Hair follicular keratinocyte (primary cell): Measurements from ENCODE around the gene CYP2C8.

GRCh38 chr10:94475662-94476096 lies 69.9 kb upstream of the HELLS start:
- RAMPAGE, long total RNA = no peak

DNA sequence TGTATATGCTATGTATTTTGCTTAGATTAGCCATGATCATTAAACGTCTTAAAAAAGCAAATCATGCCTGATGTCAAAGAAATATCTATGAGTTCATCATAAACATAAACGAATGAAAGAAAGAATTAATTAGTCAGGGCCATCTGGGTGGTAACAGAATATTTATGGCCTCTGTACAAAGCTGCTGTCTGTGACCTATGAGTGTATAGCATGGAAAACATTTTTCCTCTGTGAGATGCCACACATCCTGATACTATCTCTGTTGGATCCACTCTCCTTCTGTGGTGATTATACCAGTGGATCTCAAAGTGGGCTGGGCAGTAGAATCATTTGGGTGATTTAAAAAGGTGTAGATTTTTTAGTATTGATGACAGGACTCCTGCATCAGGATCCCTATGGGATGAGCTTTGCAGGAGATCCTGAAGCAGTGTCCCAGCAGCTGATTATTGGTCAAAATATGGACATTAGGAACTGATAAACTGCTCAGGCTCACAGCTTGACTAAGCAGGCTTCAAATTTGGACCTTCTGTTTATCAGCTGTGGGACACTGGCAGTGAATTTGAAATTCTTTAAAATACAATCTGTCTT lies 3.5 kb downstream of the CYP2C18 start:
- RAMPAGE, long total RNA = no peak

GRCh38 chr10:94747649-94748365 lies 14.7 kb upstream of the CYP2C19 start:
- RAMPAGE, long total RNA = no peak

- RAMPAGE, long total RNA = no peak
These were observed at the start of gene CYP2C8 for GRCh38 chr10:95068760-95069785. Gene CYP2C8 (minus strand): TSS chr10:95069497.

DNA sequence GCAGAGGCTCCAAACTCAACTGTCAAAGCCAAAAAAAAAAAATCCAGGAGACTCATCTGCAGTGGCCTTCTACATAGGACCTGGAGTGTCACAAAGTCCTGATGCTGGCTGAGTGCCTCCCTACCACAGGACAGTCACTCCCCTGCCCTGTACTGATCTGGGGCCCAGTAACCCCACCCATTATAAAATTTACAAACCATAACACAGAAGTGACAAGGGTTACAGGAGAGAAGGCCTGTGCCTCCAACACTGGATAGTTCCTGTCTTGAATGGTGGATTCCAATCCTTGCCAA lies 14.6 kb downstream of the PDLIM1 start:
- RAMPAGE, long total RNA = no peak

DNA sequence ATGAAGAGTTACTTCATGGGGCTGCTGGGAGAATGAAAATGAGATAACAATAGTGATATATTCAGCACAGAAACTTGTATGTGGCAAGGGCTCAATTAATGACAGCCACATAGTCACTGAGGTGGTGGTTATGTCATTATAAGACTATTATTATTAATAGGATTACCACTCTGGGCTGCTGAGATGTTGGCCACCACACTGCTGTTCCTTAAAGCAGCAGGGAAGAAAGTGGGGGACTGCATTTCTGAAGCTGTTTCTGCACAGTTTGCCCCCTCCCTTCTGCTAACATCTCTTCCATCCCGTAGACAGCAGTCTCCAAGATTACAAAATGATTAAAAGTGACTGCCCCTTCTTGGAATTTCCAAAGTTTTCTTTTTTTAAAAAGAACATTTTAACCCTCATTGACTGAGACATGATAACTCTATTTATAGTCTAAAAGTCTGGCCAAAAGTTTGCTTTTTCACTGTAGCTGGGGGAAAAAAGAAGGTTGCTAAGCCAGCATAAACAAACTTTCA lies 100.5 kb upstream of the PDLIM1 start:
- RAMPAGE, long total RNA = no peak

DNA sequence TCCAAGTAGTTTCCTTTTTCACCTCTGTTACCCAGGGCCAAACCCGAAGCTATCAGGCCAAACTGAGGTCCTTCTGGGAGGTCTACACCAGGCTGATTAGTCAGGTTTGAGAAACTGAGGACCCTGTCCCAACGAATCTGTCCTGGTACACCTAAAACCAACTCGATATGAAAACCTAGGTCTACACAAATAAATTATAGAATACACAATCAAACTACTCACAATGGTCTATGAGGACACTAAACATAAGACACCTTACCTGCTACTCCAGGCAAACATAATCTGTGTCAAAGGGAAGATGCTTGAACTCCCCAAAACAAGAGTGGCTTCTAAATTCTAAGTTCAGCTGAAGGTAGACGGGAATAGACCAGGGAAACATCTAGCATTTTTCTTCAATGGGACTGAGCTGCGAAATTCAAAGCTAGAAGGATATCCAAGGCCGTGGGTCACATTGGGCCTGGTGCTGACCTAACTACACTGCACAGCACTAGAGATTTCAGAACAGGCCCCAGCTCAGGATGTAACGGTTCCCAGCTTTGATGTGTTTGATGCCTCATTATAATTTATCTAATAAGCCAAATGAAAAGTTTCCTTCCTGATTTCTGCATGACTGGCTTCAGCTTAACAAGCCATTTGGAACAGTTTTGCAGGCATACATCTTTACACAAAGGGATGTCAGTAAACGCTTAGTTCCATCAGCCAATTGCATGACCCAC lies 121.8 kb upstream of the PDLIM1 start:
- RAMPAGE, long total RNA = no peak

- RAMPAGE, long total RNA = no peak
These were observed 122.9 kb upstream of the PDLIM1 start for GRCh38 chr10:95413604-95414270.

DNA sequence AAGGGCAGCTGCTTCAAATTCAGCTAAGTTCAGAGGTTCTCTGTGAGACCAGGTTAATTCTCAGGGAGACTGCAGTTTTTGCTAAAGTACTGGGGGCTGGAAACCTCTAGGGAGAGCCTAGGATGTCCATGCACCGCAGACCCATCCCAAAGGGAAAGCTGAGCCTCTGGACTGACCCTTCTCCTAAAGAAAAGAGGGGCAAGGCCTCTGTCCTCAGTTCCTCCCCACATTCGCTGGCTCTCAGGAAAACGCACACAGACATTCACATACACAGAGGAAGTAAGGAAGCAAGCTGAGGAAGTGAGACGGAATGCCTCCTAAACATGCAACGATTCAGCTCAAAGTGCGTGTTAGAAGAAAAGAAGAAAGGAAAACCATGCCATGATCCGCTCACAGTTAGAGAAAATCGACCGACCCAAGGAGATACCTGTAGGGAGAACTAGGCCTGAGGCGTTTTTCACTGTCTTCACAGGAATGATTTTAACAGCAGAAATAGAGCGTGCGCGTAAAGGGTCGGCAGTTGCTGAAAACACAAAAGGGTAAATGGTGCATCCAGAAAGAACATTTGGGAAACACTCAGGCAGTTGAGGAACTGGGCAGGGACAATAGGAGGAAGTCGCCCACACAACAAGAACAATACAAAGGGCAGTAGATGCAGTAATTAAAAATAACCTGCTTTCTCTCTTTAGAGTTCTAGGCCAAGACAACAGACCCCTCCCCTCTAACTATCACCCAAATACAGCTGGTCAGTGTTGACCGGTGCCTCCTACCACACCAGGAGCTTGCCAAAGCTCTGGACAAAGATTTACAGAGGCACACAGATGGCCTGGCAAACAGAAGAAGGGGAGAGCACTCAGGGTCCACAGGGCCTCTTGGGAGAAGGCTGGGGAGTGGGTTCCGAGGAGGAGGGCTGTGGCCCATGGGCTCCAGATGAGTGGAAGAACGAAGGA lies 126.7 kb downstream of the SORBS1 start:
- RAMPAGE, long total RNA = no peak

GRCh38 chr10:95457230-95457943 lies 103.8 kb downstream of the SORBS1 start:
- RAMPAGE, long total RNA = no peak

GRCh38 chr10:95481165-95481750 lies 79.9 kb downstream of the SORBS1 start:
- RAMPAGE, long total RNA = no peak

DNA sequence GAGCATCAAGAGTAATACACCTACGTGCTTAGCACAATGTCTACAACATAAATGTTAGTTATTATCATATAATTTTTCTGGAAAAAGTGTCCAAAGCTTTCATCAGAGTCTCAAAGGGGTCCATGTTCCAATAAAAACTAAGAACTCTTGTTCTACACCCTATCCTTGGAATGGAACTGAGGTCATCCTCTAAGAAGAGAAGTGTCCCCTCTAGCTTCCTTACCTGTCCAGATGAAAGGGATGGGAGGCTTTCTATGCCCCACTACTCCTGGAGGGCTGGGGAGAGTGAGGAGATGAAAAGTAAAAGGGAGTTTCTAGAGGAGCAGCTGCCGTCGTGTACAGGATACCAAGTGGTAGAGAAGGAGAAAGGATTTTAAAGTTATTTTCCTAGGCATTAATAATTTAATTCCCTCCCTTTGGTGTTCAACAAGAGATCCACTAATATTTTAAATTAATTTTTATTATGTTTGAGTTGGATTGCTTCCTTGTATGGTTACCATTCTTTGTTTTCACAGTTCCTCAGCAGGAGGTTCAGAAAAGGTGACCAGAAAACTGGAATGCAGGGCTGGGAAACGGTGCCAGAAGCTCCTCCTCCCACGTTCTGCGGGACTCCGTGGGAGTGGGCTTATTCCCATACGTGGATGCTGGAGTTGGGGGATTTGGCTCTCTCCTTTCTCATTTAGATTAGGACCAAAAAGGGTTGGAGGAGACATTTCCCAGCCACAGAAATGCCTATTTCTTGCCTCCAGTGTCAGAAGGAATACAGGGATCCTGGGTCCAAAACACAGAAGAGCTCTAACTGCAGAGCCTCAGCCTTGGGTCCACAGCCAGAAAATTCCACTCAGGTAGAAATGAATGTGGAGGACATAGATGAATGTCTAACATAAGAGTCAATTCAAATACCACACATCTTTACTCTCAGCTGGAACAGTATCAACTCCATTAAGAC lies 56.2 kb downstream of the SORBS1 start:
- RAMPAGE, long total RNA = no peak

DNA sequence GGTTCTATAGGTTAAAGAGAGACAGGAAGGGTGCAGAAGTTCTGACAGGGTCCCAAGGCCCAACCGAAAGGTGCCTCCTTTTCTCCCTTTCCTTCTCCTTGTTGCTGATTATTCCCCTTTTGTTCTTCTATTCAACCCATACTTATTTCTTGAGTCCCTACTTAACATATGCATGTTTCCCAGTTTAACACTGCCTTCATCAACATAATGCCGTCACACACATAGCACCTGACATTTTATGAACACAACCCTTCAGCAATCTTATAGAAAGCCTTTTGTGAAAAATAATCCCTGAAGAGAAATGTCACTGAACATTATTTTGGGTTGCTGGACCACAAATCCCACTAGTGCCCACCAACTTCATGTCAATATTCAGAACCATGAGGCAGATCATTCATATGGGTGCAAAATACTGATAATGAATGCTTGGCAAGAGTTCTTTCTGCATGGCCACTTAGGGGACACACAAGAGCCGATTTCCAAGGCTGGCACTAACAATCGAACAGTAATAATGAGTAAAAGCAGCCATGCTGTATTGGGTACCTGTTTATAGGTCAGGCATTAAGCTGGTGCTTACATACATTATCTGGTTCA lies 38.9 kb downstream of the SORBS1 start:
- RAMPAGE, long total RNA = no peak

DNA sequence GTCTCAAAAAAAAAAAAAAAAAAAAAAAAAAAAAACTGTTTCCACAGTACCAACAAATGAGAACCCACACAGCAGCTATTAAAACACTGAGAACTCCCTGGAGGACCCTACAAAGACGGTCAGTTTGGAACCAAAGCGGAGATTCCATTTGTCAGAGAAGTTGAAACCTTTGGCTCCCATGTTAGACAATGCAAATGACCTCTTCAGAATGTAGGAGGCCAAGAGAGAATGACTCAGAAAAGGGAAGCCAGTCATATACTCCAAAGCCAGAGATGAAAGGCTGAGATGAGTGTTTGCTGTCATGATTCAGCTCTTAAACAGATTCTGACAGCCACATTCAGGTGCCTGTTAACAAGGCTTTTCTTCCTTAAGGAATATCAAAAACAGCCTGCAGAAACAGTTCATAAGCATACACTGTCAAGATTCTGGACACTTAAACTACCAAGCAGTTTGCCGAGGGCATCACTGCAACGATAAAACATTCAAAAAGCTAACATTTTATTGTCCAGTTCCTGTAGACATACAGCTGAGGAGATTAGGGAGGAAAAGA lies 32.2 kb downstream of the SORBS1 start:
- RAMPAGE, long total RNA = no peak

DNA sequence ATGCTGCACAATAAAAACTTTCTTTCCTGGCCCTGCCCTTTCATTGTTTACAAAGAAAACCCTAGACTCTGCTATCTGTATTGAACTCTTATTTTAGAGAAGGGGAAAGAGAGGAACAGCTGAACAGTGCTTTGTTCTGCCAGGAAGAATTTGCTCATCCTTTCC lies 2.1 kb downstream of the SORBS1 start:
- RAMPAGE, long total RNA = no peak

- RAMPAGE, long total RNA = no peak
These were observed 28.0 kb downstream of the ALDH18A1 start for GRCh38 chr10:95628158-95629361.

GRCh38 chr10:95692956-95693415 lies 741 bp downstream of the TCTN3 start:
- RAMPAGE, long total RNA = no peak

DNA sequence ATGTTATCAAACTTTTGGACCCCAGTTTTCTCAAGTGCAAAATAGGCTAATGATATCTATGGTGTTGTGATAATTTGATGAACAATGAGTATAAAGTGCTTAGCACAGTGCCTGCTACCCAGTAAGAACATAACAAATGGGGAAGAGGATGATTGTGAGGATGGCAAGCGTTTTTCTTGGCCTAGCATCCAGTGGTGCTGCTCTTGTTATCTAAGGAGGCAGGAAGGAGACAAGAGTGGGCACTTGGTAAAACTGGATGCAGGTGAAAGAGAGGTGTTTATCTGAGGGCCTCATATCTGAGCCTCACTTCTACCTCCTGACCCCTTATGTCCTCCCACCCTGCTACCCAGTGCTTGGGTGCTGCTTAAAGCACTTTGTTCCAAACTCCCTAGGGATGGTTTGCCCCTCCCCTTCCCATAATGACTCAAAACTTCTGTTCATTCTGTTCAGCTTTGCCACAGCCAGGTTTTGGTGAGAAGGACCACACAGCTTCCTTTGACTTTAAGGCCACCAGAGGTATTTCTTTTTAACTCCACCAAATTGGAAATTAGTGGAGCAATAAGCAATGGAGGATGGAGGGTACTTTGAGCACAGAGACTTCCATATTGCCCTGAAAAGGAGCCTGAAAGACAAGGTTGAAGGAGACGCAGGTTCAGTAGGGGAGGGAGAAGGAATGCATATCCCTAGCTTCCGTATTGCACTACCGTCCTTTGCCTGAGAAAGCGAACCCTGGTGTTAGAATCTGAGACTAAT lies 30.0 kb downstream of the ENTPD1 start:
- RAMPAGE, long total RNA = no peak

GRCh38 chr10:96138513-96139168 lies 8.5 kb downstream of the ZNF518A start:
- RAMPAGE, long total RNA = no peak

DNA sequence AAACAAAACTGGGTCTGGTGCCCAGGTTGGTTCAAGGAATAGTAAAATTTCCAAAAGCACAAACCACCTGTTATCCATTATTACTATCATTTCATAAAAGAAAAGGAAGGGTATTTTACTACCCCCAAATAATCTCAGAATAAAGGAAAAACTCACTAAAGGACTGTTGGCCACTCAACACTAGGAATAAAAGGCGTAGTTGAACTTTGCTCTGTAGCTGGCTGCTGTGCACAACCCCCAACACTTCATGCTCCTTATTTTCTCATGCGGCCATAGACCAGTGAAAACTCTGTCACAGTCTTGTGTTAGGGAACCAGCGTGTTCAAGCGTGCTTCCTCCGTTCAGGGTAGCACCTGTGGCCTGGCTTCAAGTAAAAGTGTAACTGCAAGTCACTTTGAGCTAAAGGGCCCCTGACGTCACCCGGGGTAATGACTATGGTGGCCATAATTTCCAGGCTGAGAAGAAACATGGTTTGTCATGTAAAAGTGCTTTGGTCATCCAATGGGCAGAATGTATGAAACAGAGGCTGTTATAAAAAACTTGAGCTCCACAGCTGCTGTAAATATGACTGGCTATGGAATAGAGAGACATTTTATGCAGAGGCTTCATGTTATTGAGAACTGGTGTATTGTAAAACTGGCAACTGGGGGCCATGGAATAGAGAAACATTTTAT lies 27.0 kb downstream of the BLNK start:
- RAMPAGE, long total RNA = no peak